Body of pancreas (tissue), 2 donors: Measurements from ENCODE around the genes SMIM10L2A and SPANXD.

GRCh38 chrX:135345308-135345847, 782 bp downstream of the ZNF449 start:
- PRO-cap: unidirectional peak, minus-strand start at chrX:135345379
- RAMPAGE, long total RNA, 2 experiments: no peak in any of the 2 experiments

DNA sequence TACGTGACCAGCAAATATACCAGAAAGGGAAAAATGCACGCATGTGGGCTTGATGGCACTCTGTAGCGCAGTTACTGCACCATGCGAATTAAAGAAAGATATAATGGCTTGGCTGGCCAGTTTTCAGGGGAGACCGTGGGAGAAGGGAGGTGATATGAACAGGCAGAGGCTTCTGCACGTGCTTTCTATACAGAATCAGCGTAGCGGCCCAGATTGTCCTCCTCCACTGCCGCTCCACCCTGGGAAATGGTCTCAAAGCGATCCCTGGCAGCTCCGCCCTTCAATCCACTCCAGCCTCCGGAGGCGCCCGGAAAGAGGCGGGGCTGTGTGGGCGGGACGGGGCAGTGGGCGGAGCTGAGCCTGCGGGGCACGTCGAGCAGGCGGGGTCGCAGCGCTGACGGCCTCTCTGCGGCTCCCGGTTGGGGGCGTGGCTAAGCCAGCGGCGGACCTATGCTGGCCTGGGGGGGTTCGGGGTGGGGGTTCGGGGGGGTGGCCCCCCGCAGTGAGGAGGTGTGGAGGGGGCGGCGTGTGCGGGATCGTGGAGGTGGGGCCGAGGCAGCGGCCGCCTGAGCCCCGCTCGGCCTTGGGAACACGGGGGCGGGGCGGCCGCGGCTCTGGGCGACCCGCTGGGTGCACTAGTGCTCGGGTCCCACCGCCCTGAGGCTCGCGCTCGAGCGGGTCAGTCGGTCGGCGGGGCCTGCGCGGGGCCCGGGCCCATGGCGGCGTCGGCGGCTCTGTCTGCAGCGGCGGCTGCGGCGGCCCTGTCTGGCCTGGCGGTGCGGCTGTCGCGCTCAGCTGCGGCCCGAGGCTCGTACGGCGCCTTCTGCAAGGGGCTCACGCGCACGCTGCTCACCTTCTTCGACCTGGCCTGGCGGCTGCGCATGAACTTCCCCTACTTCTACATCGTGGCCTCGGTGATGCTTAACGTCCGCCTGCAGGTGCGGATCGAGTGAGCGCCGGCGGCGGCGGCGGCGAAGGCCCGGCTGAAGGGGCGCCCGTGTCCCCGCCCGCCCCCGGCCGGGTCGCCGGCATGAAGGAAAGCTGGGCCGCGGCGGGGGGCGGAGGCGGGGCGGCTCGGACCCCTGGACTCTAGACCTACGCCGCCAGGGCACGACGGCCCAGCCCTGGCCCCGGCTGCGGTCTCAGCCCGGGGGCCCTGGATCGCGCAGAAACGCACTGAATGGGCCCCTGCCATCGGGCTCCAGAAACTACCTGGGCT, at the start of gene SMIM10L2A:
Gene SMIM10L2A, plus strand, starts transcription at position 529 of the 1,219 bp plus-strand sequence.
- PRO-cap: bidirectional peak, plus-strand start at position 533 of the sequence, minus-strand start at position 254 of the sequence; unidirectional peak, plus-strand start at position 682 of the sequence; bidirectional peak, plus-strand start at position 937 of the sequence, minus-strand start at position 816 of the sequence
- RAMPAGE, long total RNA, 2 experiments: no peak in any of the 2 experiments

GRCh38 chrX:136064996-136065634, 79.9 kb downstream of the SLC9A6 start:
- PRO-cap: no peak
- RAMPAGE, long total RNA, 2 experiments: no peak in any of the 2 experiments

GRCh38 chrX:136126165-136127072, 70.4 kb upstream of the FHL1 start:
- PRO-cap: no peak
- RAMPAGE, long total RNA, 2 experiments: no peak in any of the 2 experiments

DNA sequence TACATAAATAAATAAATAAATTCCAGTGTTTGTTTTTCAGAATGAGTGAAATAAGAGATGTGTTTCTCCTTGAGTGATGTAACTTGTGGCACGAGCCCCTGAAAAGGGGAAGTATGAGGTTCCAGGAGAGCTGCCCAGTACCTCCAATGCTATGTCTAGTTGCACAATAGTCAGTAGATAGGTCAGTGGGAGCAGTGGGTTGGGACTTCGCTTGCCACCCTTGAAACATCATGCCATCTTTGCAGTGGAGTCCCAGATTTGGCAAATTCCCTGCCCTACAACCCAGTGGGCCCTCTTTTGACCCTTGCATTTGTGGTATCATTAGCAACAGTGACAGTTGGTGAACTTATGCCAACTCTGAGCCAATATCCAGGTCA, 37.3 kb upstream of the FHL1 start:
- PRO-cap: no peak
- RAMPAGE, long total RNA, 2 experiments: no peak in any of the 2 experiments

DNA sequence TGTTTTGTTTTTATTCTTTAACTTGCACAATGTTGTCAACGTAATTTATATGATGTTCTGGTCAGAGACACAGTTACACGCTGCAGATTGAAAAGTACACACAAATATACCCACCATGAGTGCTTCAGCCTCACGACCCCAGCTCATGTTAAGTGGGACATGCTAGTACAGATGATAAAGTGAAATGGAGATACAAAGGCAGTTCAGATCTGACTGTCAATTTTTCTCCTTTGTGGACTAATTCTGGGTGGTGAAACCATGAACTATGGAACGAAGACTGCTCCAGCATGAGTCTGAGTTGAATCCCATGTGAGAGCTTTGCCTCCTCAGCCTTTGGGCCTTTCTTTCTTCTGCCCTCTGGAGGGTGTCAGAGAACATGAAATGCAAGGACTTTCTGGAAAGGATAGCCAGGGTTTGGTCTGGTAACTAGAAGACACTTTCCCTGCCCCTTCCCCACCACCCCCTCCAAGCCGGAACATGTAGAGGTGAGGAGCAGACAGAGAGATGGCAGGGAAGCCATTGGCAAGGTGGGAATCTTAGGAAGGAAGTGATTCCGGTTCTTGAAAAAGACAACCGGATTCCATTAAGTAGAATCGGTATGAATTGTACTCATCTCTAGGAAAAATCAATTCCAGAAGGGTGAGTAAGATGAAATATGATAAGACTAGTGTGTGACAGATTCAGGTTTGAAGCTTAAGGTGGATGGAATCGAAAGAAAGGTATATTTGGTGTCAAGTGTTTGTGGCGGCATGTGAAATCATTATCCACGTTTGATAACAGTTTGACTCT, 30.6 kb upstream of the FHL1 start:
- PRO-cap: no peak
- RAMPAGE, long total RNA, 2 experiments: no peak in any of the 2 experiments

GRCh38 chrX:136170081-136170536, 26.7 kb upstream of the FHL1 start:
- PRO-cap: no peak
- RAMPAGE, long total RNA, 2 experiments: no peak in any of the 2 experiments

DNA sequence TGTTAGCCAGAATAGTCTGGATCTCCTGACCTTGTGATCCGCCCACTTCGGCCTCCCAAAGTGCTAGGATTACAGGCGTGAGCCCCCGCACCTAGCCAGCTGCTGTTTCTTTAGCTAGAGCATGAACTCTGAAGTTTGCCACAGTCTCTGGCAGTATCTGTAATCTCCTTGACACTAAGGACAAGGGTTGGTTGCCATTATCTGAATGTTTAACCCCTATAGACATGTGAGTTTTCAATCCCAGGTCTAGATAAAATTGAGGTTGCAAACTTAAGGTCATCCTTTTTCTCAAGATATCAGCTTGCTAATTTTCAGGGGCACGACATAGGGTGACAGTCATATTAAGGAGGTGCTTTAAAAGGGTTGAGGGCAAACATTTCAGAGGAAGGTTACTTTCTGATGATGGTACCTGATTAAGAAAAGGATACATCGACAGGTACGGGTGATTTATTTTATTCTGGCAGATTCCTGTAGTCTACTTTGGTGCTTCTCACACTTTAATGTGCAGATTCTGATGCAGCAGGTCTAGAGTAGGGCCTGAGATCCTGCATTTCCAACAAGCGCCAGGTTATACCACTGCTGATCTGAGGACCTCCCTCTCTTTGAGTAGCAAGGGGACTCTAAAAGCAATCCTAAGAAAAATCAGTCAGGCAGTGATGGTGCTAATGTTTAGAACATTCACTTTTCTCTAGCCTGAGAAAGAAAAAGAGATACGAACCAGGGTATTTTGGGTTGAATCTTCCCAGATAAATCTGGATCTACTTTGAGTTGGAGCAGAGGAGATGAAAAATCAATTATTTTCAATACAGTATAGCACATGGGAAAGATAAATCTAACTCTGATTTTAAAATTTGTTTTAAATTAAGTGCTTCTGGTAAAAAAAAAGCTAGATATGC, 22.7 kb upstream of the FHL1 start:
- PRO-cap: no peak
- RAMPAGE, long total RNA, 2 experiments: no peak in any of the 2 experiments

DNA sequence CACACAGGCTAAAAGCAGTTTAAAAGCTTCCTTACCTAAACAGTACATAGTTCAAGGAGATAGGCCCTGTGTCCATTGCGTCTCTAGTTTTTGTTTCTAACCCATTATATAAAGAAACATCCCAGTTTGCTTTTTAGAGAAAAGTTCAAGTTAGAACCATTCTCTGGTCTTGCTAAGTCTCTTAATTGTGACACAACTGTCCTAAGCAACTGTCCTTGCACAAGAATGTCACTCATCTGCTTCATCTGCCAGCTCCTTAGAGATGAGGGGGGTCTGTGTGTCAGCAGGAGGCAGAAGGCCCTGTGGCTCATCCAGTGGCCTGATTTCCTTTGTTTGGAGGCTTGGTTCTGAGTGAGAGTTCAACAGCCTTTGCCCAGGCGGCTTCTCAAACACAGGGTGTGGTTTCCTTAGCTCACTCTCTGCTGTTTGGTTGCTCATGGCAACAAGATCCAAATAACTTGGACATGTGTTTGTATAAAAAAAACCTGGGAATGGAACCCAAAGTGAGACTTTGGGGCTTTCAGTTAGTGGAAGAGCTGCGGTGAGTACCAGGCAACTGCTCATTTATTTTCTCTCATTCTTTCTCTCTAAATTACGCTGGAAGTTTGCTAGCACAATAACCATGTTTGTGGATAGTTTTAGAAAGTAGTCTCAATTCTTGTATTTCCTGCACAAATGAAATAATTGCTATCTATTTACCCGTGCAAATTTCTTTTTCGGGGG, 7.7 kb downstream of the FHL1 start:
- PRO-cap: no peak
- RAMPAGE, long total RNA, 2 experiments: start-site peak on the plus strand in 1 of 2 experiments, centred at position 528 of the sequence, 26 reads per replicate

- PRO-cap: no peak
- RAMPAGE, long total RNA, 2 experiments: no peak in any of the 2 experiments
These were observed 18.5 kb downstream of the CD40LG start for GRCh38 chrX:136666038-136667260.

DNA sequence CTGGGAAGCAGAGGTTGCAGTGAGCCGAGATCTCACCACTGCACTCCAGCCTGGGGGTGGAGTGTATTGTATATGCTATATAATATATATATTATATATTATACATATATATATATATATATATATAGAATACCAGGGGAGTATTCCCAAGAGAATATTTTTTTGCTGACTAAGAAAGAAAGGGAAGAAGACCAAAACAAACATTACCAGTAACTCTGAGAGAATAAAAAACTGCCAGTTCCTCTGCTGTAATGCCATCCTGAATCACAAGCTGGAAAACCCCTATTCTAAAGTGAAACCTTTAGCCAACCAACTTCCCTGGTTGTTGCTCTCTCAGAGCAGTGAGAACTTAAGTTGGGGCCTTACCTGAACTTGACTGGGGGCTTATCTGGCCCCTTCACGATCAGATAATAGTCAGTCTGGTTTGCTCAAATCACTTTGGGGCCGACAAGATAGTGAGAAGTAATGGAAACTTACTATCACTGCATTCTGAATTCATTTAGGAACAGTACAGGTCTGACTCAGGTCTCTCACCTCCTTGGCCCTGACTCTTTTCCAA, 62.3 kb downstream of the CD40LG start:
- PRO-cap: no peak
- RAMPAGE, long total RNA, 2 experiments: no peak in any of the 2 experiments

DNA sequence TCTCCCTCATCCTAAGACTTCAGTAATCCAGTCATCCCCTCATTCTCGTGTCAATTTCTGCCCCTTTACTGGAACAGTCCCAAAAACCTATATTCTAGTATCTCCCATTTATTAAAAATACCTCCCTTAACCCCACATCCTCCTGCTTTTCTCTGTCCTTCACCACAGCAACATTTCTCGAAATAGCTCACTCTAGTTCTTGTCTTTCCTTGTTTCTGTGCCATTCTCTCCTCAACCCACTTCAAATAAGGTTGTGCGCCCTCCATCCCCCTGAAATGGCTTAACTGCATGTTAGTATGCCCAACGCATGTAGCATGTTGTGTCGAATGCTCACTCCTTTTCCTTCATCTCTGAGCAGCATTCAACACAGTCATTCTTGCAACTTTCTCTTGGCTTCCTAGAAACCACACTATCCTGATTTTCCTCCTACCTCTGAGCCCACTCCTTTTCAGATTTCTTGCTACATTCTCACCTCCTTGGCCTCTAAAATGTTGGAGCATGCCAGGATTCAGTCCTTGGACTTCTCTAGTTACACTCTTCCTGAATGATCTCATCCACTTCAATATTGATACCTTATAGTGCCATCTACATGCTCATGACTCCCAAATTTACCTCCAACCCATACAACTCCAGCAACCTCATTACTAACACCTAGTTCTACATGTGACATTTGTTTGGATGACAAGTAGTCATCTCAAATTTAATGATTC, 22.5 kb downstream of the RBMX start:
- PRO-cap: no peak
- RAMPAGE, long total RNA, 2 experiments: no peak in any of the 2 experiments

GRCh38 chrX:139200718-139201249, 329.8 kb upstream of the F9 start:
- PRO-cap: no peak
- RAMPAGE, long total RNA, 2 experiments: no peak in any of the 2 experiments

DNA sequence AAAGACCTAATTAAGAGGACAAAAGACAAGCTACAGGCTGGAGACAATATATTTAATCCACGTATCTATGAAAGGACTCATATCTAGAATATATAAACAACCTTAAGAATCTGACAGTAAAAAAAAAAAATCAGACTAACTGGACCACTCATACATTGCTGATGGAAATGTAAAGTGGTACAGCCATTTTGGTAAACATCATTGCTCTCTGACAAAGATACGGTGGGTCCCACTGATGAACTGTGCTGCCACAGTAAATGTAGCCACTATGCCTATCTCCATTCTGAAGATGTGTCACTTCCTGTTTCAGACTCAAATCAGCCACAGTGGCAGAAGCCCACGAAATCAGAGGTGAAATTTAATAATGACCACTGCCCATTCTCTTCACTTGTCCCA, 304 bp upstream of the F9 start:
- PRO-cap: no peak
- RAMPAGE, long total RNA, 2 experiments: no peak in any of the 2 experiments

- PRO-cap: no peak
- RAMPAGE, long total RNA, 2 experiments: no peak in any of the 2 experiments
These were observed 12.1 kb downstream of the F9 start for GRCh38 chrX:139542718-139542955.

- PRO-cap: no peak
- RAMPAGE, long total RNA, 2 experiments: no peak in any of the 2 experiments
These were observed 8.2 kb downstream of the ATP11C start for GRCh38 chrX:139924685-139925060.

DNA sequence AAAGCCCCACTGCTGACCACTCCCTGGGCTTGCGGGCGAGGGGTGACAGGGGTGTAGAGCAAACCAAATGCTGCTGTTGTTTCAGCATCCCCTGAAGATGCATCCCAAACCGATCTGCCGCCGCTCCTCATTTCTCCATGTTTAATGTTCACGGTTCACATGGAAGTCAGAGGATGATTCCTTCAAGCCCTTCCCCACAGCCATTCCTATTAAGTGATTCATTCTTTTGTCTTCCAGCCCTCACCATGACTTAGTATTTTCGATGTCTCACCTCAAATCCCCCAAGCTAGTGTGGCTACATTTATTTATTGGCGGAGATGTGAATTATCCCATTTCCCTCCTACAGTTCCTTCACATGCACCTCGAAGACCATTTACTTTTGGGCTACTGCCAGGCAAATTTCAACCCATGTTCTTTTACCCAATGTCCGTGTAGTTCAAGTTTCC, at the start of gene SPANXD:
Gene SPANXD, minus strand, starts transcription at position 146 of the 446 bp plus-strand sequence.
- PRO-cap: no peak
- RAMPAGE, long total RNA, 2 experiments: no peak in any of the 2 experiments

- PRO-cap: no peak
- RAMPAGE, long total RNA, 2 experiments: no peak in any of the 2 experiments
These were observed 186.3 kb upstream of the SLITRK2 start for GRCh38 chrX:145631283-145631755.

GRCh38 chrX:145821104-145821713, 3.6 kb downstream of the SLITRK2 start:
- PRO-cap: no peak
- RAMPAGE, long total RNA, 2 experiments: no peak in any of the 2 experiments

DNA sequence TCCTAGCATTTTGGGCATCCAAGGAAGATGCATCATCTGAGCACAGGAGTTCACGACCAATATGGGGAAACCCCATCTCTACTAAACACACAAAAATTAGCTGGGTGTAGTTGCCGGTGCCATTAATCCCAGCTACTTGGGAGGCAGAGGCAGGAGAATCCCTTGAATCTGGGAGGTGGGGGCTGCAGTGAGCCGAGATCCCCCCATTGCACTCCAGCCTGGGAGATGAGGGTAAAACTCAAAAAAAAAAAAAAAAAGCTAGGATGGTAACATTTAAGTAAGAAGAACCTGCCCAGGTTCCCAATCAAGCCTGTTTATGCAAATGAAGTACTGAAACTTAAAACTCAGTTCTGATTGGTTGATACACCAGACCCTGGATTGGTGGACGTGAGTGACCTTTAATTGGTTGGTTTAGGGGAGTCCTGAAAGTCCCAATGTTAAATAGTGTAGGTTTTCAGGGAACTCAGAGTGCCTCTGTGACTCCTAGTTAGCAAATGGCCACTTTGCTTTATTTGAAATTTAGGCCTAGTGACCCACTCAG, 211.7 kb downstream of the SLITRK2 start:
- PRO-cap: no peak
- RAMPAGE, long total RNA, 2 experiments: no peak in any of the 2 experiments